SK-N-DZ (cell line): Measurements from ENCODE around the gene BTBD8.

RAMPAGE:
- cytosol, long total RNA, result no peak
- nucleus, long total RNA, result no peak
These were observed 178.2 kb downstream of the TGFBR3 start for GRCh38 chr1:91707586-91708291.

DNA sequence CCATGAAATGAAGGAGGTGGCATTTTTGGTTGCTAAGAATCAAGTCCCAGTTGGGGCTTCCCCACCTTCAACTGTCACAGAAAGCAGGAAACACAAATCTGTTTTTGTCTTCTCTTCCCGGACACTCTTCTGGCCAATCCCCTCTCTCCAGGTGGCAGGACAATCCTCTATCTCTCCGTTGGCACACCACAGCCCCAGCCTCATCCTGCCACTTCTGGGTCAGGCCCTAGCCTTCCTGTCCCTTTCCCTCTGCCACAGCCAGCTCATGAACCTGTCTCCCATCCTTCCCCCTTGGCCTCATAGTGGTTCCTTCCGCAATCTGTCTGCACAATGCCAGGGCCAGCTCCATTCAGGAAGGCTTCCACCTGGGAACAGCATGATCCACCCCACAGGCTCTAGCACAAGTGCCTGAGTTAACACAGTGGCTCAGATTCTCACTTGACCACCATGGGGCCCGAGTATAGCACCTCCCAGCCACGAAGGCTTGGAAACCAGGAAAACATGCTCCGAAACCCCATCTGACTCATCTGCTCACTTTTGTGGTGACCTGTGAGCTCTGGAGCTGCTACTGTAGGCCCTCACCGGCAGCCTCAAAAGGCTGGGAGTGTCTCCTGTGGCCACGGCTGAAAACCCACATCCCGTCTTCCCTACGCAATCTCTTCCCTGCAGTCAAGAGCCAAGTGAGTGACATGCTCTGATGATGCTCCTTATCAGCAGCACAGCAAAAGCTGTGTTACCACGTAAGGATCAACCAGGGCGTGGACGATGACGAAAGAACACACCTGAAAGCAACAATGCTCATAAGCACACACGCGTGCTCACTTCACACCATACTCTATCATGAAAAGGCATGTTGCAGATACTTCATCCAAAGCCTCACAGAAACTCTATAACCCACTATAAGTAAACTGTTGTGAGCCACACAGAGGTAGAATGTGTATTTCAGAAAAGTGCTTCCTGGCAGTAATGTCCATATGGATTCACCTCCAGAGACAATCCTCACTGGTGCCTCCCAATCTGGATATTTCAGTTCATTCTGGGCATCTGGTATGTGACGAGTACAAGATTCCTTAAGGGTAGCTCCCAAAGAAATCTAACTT lies 81.4 kb downstream of the TGFBR3 start:
RAMPAGE:
- cytosol, long total RNA, result no peak
- nucleus, long total RNA, result no peak

DNA sequence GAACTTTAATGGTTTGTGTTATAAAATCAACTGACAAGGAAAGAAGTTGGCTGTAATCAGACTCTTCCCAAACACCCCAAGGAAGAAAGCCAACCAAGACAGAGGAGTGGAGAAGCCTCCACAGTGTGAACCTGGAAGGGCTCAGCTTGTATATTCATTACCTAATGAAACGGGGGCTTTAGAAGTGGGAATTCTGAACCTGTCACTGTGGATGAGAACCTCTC lies 70.2 kb downstream of the TGFBR3 start:
RAMPAGE:
- cytosol, long total RNA, result no peak
- nucleus, long total RNA, result no peak

GRCh38 chr1:91828496-91829279 lies 57.3 kb downstream of the TGFBR3 start:
RAMPAGE:
- cytosol, long total RNA, result no peak
- nucleus, long total RNA, result no peak

DNA sequence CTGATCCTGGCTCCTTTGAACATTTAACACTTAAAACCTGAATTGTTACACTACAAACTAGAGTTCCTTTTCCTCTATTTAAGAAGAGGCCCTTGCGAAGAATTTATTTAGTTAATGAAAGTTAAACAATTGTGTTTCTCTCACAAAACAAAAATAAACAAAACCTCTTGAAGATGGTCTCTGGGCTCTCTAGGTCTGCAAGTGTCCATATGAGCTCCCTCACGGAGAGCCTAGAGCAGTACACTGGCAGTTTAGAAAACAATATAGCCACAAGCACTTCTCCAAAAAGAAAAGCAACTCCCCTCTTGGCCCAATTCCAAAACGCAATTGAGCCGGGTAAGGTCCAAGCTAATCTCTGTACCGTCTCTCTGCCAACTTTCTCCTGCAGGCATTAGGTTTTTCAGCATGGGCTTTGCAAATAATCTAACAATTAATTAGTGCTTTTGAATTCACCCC lies 40.1 kb downstream of the TGFBR3 start:
RAMPAGE:
- cytosol, long total RNA, result no peak
- nucleus, long total RNA, result no peak

DNA sequence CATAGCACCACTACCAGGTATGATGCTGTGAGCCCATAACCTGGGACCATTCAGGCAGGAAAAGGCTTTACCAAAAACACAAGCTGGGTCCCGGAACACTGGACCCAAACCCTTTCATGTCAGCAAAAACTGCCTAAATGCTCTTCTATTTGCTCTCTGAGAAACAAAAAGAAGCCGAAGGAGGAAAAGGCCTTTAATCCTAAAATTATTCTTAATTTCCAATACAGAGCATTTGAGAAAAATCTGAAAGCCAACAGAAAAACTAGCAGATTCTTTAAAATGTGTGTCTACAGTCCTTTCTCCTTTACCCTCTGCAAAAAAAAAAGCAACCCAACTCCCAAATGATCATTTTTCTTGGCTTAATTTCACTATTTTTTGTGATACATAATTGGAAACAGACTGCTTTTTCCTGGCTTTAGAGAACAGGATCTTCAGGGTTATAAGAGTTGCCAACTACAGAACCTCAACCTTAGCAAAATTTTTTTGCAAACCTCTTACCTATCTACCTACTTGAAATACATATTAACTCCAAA lies 9.3 kb downstream of the TGFBR3 start:
RAMPAGE:
- cytosol, long total RNA, result no peak
- nucleus, long total RNA, result no peak

DNA sequence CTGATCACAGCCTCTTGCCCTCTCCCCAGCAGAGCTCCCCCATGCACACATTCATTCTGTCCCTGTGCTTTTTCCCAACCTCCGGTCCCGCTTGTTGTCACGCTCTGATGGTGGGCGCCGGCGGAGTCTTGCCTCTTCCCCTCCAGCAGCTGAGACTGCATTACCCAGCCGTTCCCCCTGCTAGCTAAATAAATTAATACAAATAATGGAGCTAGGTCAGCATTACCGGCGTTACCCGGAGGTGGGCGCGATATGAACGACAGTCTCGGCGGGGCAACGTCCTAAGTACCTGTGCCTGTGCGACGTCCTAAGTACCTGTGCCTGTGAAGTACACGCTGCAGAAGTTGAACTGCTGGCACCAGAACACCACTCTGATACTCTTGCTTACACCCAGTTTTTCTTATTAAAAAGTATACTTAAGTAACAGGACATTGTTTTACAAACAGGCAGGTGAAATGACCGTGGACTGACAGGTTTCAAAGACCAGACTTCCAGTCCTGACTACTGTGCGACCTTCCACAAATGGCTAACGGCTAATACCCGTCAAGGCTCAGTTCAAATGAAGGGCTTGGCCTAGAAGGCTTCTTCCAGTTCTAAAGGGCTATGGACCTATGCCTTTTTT lies 781 bp upstream of the TGFBR3 start:
RAMPAGE:
- cytosol, long total RNA, result no peak
- nucleus, long total RNA, result no peak

DNA sequence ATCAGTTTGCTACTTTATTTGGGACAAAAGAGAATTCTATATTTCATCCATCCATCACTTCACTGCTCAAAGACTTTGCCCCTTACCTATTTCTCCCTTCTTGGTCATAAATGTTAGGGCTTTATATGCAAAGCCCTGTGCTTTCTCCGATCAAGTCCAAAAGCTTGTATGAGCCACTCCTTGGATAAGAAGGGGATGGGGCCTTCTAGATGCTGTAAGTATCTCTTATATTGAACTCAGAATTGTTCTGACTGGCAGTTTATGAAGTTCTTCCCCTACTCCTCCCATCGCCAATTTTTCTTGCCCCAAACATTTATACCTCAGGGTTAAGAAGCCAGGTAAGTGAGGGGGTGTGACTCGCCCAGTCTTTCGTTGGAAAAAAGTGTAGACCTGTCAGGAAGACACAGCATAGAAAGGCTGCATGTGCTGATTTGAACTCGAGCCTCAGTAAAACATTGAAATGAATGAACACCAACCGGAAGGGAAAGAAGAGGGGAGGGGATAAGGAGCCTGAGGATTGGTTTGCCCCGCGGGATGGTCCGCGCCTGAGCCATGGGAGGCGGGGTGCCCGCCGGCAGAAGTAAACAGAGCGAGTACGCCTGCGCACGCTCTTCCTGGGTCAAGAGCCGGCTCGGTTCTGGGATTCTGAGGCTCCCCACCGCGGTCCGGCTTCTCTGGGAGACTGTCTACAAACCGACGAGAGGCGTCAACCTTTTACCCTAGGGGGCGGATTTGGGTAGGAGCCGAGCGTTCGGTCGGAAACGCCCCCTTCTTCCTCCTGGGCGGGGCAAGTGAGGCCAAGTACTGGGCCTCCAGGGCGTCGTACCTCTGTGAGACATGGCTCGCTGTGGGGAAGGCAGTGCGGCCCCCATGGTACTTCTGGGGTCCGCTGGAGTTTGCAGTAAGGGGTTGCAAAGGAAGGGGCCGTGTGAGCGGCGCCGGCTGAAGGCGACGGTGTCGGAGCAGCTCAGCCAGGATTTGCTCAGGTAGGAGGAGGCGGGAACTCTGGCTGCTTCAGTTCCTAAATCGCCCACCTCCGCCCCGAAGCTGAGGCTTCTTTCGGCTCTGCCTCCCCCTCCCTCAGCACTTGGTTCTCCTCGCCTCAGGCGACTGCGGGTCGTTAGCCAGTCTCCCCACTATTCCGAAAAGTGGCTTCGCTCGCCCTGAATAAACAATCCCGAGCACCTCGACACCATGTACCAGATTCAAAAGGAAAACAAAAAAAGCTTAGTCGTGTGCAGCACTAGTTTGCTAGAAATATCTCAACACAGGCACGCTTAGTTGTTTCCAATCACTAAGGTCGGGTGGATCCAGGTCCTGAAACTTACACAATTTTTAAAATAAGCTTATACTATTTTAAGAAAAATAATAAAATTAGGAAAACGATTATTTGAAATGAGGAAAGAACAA lies at the start of gene BTBD8:
Gene BTBD8 (plus strand): TSS at position 611 of the 1,410 bp plus-strand sequence.
RAMPAGE:
- cytosol, long total RNA, result start-site peak on the plus strand centred at position 596 of the sequence, 45 bp wide, 8 and 22 reads in 2 replicates
- nucleus, long total RNA, result start-site peak on the plus strand centred at position 604 of the sequence, 5 bp wide, 19 and 5 reads in 2 replicates

RAMPAGE:
- cytosol, long total RNA, result no peak
- nucleus, long total RNA, result no peak
These were observed 17.0 kb downstream of the RPAP2 start for GRCh38 chr1:92315767-92316446.

DNA sequence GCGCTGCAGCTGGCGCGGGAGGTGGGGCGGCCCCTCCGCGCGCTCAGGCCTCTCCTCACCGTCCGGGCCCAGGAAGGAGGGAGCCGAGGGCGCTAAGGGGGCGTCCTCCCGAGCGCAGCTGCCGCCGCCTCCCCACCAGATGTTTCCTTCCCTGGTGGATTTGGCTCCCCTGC lies 1.2 kb downstream of the GFI1 start:
RAMPAGE:
- cytosol, long total RNA, result no peak
- nucleus, long total RNA, result no peak

RAMPAGE:
- cytosol, long total RNA, result no peak
- nucleus, long total RNA, result no peak
These were observed 2.6 kb downstream of the RPL5 start for GRCh38 chr1:92834424-92834955.

RAMPAGE:
- cytosol, long total RNA, result no peak
- nucleus, long total RNA, result no peak
These were observed 6.8 kb downstream of the RPL5 start for GRCh38 chr1:92838448-92839205.

GRCh38 chr1:93147794-93148830 lies 32.1 kb downstream of the TMED5 start:
RAMPAGE:
- cytosol, long total RNA, result no peak
- nucleus, long total RNA, result no peak

GRCh38 chr1:93346808-93347022 lies 1.0 kb downstream of the DR1 start:
RAMPAGE:
- cytosol, long total RNA, result no peak
- nucleus, long total RNA, result no peak

GRCh38 chr1:93473605-93474204 lies 25.8 kb downstream of the FNBP1L start:
RAMPAGE:
- cytosol, long total RNA, result no peak
- nucleus, long total RNA, result no peak

DNA sequence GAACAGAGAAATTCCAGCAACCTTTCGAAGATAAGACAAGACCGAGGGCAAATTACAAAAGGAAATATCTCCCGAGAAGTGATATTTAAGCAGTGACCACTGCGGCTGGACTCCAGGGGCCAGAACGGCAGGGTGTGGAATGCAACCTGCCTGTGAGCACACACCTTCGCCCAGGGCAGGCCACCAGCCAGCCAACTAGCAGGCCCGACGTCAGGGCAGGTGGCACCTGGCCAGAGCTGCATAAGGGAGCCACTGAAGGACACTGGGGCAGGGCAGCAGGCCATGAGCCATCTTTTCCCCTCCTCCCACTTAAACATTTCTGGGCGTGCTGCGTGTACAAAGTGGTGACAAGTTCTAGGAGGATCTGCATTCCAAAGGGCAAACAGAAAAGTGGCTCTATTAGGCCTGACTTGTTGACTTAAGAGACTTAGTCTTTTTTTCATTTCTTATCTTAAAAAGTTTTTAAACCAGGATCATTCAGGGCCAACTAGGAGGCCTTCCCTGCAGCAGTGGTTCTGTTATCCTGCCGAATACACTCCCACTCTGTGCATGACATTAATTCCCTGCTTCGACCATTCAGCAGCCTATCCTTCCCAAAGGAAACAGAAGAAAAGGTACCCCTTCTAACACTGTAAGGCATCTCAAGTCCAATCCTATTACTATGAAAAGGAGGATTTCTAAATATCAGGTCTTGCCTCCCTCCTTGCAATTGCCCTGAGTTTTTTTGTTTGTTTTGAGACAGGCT lies 96.4 kb downstream of the BCAR3 start:
RAMPAGE:
- cytosol, long total RNA, result no peak
- nucleus, long total RNA, result no peak

DNA sequence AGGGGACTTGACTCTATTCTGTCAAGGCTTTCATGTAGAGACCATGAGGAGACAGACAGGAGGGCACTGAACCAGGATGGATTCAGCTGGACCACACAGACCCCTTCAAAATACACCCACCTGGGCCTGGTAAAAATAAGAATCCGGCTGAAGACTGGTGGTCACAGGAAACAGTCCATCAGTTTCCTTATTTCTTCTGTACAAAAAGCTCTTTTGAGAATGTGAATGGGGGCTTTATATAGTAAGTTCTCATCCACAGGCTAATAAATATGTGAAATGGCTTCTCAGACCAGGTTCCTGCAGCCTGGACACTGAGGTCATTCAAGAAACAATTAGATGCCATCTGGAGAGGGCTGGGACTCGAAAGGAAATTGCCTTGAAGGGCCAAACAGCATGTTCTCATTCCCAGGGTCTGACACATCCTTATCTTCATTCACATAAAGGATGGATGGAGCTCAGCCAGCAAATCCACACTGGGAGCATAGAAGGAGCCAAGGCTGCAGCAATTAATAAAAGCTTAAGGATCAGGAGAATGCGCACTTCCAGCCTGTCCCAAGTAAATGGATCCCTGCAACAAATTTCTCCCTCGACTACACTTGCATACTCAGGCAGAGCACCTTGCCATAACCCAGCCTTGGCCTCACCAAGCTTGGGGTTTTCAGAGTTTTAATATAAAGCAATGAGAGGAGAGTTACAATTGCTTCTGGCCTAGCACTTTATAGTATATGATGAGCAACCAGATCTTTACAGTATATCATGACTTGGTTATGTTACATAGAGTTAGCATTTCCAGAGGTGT lies 56.1 kb downstream of the BCAR3 start:
RAMPAGE:
- cytosol, long total RNA, result no peak
- nucleus, long total RNA, result no peak

DNA sequence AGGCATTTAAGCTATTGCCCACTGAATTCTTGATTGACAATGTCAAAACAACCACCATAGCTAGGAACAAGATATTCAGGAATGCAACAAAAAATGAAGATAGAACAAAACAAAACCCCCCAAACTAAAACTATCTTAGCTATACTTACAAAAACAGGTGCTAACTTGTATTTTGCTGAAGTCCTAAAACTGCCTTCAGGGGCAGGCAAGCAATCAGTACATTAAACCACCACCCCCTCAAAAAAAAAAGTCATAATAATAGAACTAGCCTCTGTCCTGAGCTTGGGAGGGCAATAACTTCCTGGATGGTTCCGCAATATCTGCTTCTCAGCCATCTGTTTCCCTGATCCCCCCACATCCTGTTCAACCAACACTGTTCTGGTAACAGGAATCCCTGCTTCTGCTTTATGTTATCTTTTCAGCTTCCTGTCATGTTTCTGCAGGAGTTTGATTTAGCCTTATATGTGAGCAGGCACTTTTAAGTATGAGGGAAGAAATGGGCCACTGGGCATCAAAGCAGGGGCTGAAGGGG lies 62.2 kb downstream of the DNTTIP2 start:
RAMPAGE:
- cytosol, long total RNA, result no peak
- nucleus, long total RNA, result no peak

RAMPAGE:
- cytosol, long total RNA, result no peak
- nucleus, long total RNA, result no peak
These were observed 12.6 kb downstream of the GCLM start for GRCh38 chr1:93896487-93897205.

DNA sequence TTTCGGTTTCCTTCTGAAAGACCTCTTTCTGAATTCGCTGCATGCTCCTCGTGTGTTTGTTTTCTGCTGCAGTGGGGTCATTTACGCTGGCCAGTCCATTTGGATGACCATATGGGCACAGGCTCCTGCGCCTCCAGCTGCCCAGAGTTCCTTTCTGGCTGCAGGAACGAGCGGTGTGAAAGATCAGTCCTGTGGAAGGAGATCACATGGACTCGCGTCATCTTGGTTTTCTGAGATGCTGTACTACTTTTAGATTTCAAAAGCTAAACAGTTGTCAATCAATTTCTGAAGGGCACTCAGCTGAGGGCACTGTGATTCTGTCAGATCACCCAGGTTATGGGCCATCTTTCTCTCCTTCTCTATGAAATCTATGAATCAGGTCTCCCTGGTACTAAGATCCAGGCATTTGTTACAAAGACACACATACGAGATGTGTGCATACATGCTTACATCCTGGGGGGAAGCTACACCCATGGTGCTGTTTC lies 83.9 kb upstream of the GCLM start:
RAMPAGE:
- cytosol, long total RNA, result no peak
- nucleus, long total RNA, result no peak